PFSK-1 (cell line): Measurements from ENCODE around the genes AP3D1 and TLE2.

DNA sequence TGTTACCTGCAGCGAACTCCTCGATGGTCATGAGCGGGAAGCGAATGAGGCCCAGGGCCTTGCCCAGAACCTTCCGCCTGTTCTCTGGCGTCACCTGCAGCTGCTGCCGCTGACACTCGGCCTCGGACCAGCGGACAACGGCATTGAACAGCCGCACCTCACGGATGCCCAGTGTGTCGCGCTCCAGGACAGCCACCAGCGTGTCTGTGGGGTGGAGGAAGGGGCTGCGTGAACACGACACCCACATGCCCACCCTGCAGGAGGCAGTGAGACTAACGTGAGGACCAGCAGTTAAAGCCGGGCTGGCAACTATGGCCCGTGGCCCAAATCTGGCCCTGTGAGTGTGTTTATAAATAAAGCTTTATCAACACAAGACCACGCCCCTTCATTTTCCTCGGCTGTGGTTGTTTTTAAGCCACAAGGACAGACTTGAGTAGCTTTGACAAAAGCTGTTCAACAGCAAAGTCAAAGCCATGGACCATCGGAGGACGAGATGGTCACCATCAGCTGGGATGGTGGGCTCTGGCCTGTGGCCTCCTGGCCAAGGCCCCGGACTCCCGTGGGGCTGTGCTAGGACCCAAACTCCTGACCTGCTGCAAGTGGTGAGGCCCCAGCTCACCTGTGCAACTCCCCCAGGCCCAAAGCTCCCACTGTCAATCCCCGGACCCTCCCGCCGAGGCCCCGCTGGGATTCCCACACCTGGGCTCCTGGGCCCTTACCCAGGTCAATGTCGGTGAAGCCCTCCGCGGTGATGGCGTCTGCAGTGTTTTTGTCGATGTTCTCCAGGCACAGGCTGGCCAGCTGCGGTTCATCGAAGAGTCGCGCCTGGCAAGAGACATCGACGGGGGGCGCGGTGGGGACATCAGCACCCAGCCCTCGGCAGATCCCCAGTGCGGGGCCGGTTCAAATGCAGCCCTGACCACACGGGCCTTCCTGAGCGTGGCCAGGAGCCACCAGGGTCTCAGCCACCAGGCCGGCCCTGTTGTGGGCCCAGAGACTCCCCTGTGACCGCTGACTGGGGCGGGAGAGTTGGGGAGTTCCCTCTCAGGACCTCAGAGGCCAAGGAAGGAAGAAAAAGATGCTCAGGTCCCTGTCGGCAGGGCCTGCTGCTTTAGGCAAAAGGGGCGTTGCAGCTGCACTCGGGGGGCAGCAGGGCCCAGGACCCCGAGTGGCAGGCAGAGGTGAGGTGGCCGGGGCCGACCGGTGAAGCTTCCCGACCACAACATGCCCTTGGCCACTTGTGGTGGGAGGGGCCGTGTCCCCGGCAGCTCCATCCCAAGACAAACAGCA is 25.1 kb downstream of the BTBD2 start:
- RRBS, result 84% methylated on average over 10 of the region's 62 CpGs

GRCh38 chr19:2037315-2037983 is 13.6 kb downstream of the MKNK2 start:
- RRBS, result no CpG with 5 or more reads among the region's 20 CpGs

DNA sequence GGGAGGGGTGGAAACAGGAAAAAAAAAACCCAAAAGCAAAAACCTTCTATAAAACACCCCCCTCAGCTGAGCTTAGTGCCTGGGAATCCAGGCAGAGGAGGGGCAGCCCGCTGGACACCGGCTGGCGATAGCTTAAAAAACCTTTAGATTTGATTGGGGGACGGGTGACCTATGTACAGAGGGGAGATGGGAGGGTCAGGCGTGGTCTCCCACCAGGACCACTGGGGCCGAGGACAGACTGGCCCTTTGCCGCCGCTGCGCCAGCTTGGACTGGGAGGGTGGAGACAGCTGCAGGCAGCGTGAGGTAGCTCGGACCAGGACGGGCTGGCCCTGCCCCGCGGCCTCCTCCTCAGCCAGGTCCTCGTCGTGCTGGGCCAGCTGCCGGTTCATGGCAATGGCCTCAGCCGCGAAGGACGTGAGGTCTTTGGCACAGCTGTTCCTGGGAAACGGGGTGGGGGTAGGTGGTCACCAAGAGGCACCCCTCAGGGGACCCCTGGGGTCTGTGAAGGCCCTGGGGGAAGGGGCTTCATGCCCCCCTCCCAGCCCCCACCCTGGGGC is 11.5 kb downstream of the MKNK2 start:
- RRBS, result no CpG with 5 or more reads among the region's 21 CpGs

DNA sequence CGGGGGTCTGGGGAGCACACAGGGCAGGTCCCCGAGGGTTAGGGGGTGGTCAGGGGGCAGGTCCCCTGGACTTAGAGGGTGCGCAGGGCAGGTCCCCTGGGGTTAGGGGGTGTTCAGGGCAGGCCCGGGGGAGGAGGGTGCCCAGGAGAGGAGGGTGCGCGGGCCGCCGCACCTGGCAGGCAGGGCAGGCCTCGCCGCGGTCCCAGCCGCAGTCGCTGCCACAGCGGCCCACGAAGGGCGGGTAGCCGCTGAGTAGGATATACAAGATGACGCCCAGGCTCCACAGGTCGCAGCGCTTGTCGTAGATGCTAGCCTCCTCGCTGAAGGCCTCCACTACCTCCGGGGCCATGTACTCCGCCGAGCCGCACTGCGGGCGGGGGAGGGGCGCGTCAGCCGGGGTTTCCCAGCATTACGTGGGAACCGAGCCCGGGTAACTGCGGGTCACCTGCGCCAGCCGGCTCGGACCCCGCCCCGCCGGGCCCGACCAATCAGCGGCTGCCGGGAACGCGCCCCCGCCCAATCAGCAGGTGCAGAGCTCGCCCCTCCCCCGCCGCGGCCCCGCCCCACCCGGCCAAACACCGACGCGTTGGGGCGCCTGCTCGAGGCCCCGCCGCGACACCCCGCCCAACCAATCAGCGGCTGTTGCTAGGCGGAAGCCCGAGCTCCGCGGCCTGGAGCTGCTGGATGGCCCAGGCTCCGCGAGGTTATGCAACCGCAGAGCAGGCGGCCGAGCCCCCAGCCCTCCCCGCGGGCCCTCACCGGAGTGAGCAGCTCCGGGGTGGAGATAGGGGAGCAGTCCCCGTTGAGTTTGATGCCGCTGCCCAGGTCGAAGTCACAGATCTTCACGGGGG is 9.2 kb downstream of the MKNK2 start:
- RRBS, result 25% methylated on average over 19 of the region's 80 CpGs

DNA sequence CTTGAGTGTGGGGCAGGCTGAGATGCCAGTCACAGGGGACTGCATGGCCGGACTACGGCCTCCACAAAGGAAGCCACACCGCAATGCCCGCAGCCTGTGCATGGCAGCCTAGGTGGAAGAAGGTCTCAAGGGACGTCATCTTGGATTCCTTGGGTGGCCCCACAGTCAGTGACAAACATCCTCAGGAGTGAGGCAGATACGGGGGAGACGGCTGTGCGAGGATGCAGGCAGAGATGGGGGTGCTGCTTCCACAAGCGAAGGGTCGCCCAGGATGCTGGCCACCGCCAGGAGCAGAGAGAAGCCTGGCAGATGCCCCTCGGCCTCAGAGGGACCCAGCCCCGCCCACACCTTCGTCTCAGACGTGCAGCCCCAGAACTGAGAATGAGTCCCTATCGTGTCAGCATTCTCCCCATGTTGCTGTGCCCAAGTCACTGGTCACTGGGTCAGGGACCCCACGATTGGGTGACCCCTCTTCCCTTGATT is 16.8 kb downstream of the MOB3A start:
- RRBS, result 100% methylated on average over 1 of the region's 17 CpGs

DNA sequence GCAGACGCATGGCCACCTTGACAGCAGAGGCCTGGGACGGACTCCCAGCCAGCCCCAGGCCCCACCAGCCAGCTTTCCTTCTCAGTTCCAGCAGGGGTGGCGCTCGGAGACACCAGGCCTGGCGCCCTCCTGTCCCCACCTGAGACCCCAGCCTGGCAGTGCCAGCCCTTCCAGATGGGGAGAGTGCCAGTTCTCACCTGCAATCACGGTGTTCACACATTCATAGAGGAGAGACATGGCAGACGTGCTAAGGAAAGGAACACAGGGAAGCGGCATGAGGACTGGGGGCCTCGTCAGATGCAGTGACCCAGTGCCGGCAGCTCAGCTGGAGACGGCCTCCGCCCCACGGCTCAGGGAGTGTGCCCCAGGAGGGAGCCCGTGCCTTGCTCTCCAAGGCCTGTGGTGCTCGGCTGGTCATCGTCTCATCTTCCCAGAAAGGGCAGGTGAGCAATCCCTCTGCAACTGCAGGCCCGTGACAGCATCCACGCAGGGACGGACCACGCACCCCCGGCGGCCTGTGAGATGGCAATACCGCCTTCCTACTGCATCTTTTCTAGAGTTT is 24.3 kb downstream of the AP3D1 start:
- RRBS, result 100% methylated on average over 3 of the region's 23 CpGs

DNA sequence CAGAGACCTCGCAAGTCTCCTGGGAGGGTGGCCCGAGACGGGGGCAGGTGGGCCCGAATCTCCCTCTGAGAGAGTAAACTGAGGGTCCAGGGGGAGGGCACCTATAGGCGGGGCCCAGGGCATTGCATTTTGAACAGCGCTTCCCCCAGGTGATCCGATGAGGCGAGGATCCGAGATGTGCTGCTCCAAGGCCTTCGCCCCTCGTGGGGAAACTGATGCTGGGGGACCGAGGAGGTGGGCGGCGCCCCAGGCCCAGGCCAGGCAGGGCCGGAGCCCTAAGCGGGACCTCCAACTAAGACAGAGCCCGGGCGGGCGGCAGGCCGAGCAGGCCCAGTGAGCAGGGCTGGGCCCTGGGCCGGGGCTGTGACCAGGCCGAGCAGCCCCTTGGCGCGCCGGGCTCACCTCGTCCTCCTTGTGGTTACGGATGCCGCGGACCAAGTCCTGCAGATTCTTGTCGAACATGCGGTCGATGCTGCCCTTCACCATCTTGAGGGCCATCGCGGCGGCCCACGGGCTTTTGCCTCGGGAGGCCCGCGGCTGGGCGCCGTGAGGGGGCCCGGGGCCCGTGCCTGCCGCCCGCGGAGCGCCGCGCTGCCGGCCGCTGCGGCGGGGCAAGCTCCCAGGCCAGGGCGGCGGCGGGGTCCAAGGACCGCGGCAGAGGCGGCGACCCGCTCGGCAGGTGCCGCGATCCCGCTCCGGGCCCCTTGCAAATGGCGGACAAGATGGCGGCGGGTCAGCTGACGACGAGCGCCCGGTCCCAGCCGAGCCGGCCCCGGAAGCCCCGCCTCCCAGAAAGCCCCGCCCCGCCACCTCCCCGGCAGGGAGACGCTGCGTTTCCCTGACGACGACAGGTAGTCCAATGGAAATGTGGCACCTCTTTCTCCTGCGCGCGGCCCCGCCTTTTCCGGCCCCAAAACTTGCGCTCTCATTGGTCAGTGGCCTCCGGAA is at the start of gene AP3D1:
Gene AP3D1 (minus strand): TSS at position 730 of the 948 bp plus-strand sequence.
- RRBS, result 1% methylated on average over 49 of the region's 91 CpGs

DNA sequence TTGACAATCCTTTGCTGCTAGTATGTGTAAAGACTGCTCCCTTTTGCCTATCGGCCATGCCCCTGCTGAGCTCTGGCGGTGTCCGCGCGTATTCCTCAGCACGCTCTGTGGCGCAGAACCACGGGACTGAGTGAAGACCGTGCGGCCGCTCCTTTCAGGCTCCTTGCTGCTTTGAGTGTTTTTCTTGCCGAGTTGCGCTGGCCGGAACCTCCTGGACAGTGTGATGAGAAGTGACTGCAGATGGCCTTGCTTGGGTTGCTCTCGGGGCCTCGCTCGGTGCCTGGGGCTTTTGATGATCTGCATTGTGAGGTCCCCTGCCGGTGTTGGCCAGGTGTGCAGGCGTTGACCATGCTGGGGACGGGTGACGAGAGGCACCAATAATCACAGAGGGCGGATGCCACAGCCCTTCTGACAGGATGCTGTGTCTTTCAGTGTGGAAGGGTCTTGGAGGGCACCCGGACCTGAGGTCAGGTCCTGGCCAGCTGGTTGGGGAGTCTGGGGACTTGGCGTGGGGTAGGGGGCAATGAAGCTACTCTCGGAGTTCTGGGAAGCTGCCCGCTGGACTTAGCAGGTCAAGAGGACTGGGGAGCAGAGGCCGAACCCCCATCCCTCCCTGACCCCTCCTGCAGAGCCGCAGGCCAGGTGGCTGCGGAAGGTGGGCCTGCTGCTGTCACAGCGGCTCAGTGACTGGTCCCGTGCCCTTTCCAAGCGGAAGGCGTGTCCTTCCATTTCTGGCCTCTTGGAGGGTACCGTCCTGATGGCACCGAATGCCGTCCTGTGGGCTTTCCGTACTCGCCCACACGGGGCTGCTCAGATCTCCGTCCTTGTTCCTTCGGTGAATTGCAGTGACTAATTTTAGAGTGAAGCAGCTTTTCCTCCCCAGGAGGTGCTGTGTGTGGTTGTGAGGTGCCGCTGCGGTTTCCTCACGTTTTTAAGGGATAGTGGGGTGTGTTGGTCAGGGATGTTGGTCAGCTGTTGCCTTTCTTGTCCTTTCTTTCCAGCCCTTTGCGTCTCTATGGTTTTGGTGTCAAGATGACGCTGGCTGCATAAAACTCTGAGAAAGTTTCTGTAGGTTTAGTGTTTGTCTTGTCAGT is 20.6 kb downstream of the DOT1L start:
- RRBS, result 87% methylated on average over 2 of the region's 46 CpGs

GRCh38 chr19:2253073-2253532 is 3.1 kb downstream of the JSRP1 start:
- RRBS, result 87% methylated on average over 21 of the region's 32 CpGs

- RRBS, result no CpG with 5 or more reads among the region's 36 CpGs
Observed at GRCh38 chr19:2268846-2269391, 12.7 kb upstream of the JSRP1 start.

DNA sequence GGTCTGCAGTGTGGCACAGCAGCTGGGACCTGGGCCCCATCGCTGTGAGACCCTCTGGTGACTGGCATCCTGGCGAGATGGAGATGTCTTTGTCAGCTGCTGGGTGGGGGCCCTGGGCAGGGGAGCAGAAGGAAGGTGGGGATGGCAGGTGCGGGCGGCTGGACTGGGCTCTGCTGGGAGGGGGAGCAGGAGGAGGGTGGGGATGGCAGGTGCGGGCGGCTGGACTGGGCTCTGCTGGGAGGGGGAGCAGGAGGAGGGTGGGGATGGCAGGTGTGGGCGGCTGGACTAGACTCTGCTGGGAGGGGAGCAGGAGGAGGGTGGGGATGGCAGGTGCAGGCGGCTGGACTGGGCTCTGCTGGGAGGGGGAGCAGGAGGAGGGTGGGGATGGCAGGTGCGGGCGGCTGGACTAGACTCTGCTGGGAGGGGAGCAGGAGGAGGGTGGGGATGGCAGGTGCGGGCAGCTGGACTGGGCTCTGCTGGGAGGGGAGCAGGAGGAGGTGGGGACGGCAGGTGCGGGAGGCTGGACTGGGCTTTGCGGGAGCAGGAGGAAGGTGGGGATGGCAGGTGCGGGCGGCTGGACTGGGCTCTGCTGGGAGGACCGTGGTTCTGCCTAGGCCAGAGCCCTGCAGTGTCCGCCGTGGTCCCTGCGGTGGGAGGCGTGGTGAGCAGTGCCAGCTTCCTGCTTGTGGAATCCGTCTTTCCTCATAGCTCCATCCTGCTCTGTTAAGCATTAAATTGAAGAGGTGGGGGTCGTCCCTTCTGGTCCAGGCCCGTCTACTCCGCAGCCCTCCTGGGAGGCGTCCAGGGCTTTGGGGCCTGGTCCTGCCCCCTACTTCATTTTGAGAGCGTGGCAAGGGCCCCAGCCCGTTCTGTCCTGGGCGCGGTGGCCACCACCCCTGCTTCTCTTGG is 4.6 kb downstream of the SPPL2B start:
- RRBS, result no CpG with 5 or more reads among the region's 30 CpGs

DNA sequence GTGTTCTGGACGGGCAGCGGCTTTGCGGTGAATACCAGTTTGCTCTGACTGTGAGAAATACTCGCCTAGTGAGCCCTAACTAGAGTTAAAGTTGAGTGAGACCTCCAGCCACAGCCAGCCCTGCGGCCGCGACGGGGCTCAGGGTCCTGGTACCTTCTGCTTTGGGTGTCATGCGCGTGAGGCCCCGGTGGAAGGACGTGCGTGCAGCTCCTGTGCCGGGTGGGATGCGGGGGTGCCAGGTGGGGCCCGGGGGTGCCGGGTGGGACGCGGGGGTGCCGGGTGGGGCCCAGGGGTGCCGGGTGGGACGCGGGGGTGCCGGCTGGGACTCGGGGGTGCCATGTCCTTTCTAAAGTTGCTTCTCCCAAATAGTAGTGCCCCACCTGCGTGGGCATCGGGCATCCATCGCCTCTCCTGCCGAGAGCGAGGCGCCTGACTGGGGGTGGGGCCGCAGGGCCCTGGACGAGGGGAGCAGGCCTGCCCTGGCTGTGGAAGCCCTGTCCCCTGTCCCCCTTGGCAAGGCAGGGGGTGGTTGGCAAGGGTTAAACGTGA is 8.4 kb upstream of the TMPRSS9 start:
- RRBS, result no CpG with 5 or more reads among the region's 34 CpGs

DNA sequence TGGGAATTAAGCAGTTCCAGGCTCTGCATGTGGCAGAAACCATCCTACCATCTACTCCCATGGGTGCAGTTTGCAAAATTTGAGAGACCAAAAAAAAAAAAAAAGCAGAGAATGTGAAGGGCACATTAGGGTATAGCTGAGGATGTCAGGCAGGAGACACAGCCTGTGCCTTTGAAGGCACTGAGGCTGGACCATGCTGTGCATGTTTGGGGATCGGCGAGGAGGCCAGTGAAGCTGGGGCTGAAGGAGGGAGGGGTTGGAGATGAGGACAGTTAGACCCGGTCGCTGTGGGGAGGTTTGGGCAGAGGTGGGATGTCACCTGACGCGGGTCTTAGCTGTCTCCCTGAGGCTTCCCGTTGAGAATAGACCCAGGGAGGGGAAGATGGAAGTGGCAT is 8.2 kb downstream of the TMPRSS9 start:
- RRBS, result no CpG with 5 or more reads among the region's 7 CpGs

GRCh38 chr19:2428865-2429415 is 1.6 kb upstream of the TIMM13 start:
- RRBS, result 89% methylated on average over 6 of the region's 17 CpGs

DNA sequence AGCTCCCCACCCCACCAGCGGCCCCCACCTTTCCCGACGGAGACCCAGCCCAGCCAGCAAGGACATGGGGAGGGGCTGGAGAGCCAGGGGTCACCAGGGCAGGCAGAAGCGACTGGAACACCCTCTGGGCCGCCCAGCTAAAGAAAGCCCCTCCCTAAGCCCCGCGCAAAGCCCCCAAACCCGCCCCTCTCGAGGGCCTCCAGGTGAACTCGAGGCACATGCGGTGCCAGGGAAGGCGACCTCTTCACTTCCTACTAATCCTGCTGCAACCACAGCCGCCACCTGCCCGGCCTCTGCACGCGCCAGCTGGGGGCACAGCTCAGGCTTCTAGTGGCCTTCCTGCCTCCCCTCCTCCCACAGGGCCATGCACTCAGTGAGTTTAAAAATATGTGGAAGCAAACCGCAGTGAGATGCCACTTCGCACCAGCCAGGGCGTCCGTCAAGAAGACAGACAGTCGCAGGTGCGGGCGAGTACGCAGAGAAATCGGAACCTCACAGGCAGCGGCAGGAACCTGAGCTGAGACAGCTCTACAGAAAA is 10.5 kb downstream of the LMNB2 start:
- RRBS, result no CpG with 5 or more reads among the region's 26 CpGs

GRCh38 chr19:2503445-2504417 is 27.8 kb downstream of the GADD45B start:
- RRBS, result 48% methylated on average over 4 of the region's 29 CpGs

- RRBS, result 90% methylated on average over 5 of the region's 21 CpGs
Observed at GRCh38 chr19:2576714-2577480, 101.0 kb downstream of the GADD45B start.

DNA sequence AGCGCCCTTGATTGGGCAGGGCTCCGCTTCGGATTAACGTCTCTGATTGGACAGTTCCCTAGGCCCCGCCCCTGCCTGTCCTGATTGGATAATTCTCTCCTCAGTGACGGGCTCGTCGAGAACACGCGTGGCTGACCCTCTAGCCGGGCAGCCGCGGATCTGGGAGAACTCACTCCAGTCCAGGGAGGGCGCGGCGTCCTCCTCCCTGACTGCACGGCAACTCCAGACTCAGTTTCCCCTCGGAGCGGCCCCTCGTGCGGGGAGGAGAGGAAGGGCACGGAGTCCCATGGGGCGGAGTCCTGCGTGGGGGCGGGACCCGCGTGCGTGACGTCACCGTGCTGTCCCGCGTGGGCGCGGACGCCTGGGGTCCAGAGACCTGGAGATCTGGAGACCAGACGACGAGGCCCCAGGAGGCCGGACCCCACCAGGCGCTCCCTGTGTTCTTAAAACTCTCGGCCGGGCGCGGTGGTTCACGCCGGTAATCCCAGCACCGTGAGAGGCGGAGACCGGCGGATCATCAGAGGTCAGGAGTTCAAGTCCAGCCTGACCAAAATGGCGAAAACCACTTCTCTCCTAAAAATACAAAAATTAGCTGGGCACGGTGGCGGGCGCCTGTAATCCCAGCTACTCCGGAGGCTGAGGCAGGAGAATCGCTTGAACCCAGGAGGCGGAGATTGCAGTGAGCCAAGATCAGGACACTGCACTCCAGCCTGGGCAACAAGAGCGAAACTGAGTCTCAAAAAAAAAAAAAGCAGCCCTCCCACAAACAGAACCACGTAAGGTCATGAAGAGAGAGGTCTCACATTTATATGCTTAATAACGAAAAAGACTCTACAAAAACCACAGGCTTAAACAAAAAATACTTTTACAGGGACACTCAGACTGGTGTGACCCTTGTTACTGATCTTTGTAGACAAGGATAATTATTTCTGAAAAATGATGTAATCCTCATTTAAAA is 587 bp upstream of the ZNF77 start:
- RRBS, result 4% methylated on average over 4 of the region's 59 CpGs

DNA sequence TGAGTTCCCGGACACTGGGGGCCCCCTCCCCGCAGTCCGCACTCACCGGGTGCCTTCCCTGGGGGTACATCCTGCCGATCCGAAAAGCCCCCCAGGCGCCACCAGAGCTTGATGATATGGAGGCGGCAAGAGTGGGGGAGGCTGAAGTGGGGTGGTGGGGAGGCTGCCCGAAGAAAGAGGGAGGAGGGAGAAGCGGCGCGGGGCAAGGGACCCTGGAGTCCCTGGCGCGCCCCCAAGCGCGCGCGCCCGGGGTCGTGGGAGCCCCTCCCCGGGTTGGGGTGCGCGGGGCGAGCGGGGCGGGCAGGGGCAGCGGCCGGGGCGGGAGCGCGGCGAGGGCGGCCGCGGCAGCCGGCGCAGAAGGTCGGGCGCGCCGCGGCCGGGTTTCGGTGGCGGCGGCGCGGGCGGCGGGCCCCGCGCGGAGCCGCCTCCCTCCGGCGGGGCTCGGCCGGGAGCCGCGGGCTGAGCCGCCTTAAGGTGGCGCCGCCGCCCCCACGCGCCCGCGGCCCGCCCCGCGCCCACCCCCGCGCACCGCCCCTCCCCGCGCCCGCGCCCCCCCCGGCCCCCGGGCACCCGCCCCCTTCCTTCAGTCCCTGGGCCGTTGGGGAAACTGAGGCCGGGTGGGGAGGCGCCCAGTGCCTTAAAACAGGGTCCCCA is at the start of gene TLE2:
Gene TLE2 (minus strand): TSS at position 446 of the 654 bp plus-strand sequence.
- RRBS, result 2% methylated on average over 35 of the region's 84 CpGs

GRCh38 chr19:3035664-3035997 is 6.6 kb upstream of the TLE2 start:
- RRBS, result 1% methylated on average over 7 of the region's 17 CpGs